ENCODE measurements around a stretch of chr6.

DNA sequence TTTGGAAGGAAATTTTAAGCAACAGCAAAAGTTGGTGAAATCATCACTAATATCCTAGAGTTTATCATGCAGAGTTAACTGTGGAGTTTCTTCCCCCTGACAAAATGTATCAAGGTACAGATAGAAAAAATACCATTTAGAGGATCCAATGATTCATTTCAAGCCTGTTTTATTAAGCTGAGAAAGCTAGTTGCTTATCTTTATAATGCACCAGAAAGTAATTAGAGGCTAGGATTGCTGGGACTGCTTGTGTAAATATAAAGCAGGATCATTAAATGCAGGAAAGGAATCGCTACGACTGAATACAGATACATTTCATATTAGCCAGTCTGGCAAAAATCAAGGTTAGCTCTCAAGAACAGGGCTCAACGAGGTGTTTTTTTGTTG, 916 bp downstream of the UBE2J1 start:
- PRO-cap, result no peak

DNA sequence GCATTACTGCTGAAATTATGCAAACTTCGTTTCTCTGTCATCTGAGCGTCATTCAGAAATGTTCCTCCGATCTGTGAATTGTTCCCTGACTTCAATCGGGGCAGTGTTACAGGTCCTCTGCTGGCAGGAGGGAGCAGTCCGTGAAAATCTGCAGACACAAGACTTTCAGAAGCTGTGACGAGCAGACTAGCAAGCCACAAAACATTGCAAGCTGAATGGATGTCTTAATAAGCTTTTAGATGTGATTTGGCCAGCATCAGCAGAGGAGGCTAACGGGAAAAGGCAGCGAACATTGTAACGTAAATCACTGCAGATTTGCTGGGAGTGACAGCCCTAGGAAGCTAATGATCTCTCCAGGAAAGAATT, 76.1 kb downstream of the LYRM2 start:
- PRO-cap, result no peak

DNA sequence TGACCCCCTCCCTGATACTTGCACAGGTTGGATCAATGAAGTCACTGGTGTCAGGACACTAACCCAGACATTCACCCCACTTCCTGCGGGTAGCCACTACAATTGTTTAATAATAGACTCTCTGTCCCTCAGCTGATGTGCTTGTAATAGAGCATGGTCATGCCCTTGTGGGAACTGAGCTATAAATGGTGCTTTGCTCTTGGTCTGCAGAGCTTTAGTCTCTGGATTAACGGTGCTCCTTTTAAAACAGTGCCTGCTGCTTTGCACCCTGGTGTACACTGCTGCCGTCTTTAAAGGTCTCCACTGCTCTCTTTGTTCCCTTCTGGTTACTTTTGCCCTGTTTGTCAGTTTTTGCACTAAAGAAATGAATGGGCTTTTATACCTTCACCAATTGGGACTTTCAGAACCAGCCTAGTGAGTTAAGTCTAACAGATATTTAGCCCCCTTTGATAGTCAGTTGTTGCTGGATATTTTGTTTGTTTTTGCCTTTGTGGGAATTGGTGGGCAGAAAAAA, 127.2 kb downstream of the BACH2 start:
- PRO-cap, result no peak

DNA sequence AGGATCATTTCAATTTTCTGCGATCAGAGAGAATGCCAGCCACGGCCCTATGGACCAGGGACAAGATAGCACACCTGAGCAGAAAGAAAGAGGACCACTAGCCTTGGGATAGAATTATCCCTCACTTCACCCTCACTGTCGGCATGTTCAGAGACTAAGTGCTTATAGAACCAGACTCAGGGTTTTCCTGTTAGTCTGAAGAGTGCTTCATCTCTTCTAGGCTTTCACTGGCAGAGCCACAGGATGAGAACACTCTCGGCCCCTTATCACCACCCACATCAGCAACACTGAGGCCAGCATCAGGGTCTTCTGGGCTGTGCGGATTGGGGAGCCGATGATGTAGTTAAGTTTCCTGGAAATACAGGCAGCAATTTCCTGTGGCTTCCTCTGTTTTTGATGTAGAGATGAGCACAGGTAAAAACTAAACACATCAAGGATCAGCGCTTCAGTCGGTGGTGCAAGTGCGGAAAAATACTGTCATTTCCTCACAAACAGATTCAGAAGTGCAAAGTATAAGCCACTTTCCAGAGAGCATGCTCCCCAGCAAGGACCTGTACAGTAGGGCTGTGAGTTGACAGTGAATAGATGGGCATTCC, 62.7 kb downstream of the BACH2 start:
- PRO-cap, result no peak

- PRO-cap, result no peak
These were observed 10.8 kb downstream of the BACH2 start for GRCh38 chr6:90285544-90286576.

DNA sequence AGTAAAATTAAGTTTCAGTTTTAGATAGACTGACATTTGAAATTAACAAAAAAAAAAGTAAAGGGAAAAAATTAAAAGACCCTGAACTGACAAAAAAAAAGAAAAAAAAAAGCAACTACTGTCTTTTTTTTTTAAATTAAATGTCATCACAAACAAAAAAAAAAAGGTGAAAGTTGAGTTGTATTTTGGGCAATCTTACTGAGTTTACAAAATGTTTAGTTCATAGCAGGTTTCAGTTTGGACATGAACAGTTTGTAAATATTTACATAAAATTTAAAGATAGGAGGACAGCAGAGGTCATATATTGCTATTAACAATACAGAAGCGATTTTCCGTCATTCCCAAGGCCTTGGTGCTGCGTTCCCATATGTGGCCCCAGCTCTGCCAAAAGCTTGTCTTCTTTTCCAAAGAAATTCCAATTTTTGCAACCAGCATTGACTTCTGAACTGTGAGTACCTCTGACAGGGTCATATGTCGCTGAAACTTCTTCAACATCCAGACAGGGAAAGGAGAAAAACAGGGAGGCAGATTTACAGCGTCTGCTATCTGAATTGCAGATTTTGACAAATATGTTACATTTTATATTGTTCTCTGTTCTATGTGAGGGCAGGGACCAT, 5.1 kb downstream of the BACH2 start:
- PRO-cap, result no peak

DNA sequence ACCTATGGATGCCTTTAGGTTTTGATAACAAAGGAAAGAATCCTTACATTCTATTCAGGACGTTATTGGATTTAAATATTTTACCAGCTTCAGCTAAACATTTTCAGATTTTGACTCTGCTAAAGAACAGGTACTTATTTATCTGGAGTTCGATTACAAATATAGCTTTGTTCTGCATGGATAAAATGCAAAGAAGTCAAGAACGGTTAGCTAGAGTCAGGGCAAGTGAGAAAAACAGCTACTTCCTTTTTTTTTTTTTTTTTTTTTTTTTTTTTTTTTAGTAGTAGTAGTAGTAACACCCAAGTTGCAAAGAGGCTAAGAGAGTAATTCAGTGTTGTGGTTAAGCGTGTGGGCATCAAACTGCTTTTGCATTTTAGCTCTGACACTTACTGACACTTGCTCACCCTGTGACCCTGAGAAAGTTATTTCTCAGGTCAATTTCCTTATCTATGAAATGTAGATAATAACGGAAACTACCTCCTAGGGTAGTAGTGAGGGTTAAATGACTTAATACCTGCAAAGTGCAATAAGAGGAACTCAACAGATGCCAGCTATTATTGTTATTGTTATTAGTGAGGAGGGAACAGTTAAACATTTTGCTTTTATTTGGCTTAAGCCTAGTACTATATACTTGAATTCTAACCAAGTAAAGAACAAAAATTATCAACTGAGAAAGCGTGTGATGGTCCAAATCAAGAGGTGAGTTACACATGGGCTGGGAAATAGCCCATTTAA, 86.6 kb upstream of the BACH2 start:
- PRO-cap, result no peak

DNA sequence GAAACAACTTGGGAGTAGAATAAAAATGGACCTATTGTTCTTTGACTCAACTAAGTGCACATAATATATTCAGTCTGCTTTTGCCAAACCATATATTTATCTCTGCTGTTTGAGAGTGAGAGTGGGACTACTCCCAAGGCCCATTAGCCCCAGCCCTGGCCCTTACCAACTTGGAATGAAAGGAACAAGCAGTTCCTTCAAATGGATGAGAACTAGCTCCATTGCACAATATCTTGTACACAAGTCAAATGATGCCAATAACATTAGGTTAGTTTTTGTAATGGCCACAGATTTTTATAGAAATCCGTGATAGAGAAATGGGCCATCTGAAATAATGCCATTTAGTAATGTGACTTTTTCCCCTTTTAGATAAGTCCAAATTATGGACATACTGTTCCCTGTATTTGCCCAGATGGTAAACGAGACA, 117.0 kb downstream of the MAP3K7 start:
- PRO-cap, result no peak

DNA sequence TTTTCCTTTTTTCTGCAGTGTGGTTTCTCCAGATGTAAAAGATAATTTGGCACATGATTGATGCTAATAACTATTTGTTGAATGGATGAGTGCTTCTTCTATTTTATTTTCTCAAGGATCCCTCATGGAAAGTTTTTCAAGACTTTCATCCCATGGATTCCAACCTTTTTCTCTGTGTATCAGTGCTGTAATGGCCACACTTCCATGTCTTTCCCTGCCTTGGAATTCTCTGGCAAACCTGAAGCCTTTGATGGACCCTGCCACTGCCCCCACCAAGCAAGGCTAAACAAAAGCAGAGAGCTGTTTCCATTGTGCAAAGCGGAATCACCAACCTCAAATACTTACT, 1036.9 kb upstream of the MAP3K7 start:
- PRO-cap, result no peak

DNA sequence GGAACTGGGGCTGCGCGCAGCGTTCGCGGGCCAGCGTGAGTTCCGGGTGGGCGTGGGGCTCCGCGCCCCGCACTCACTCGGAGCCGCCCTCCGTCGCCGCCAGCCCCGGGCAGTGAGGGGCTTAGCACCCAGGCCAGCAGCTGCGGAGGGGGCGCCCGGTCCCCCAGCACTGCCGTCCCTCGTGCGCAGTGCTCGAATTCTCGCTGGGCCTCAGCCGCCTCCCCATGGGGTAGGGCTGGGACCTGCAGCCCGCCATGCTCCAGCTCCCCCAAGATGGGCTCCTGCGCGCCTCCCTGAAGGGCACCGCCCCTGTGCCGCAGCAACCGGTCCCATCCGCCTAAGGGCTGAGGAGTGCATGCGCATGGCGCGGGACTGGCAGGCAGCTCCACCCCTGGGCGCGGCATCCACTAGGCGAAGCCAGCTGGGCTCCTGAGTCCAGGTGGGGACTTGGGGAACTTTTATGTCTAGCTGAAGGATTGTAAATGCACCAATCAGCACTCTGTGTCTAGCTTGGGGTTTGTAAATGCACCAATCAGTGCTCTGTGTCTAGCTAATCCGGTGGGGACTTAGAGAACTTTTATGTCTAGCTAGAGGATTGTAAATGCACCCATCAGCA, 695.7 kb downstream of the EPHA7 start:
- PRO-cap, result no peak

GRCh38 chr6:93419710-93420438, 515 bp upstream of the EPHA7 start:
- PRO-cap, result bidirectional peak, plus-strand start at chr6:93419821, minus-strand start at chr6:93419559

DNA sequence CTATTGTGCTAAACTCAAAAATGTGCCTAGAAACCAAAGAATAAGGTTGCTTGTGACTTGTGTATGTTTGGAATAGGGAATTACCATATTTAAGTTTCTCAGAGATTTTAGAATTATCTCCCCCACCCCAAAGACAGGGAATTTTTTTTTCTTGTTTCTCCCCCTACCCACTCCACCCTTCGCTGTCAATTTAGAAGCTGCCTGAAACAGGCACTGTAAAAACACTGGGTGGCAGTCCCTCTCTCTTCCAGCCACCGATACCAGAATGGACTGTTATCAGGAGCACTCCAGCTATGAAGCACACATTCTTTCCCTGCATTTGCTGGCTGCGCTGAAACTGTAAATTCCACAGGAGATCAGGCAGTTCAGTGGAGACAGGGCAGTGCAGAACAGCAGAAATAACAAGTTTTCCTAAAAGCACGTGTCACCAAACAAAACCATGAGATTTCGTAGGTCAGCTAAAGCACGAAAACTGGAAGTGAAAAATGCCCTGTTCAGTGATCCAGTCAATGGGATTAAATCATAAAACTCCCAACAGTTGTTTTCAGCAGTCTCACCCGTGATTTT, 359.7 kb upstream of the EPHA7 start:
- PRO-cap, result no peak

GRCh38 chr6:95551766-95552270, 25.5 kb upstream of the MANEA start:
- PRO-cap, result no peak

DNA sequence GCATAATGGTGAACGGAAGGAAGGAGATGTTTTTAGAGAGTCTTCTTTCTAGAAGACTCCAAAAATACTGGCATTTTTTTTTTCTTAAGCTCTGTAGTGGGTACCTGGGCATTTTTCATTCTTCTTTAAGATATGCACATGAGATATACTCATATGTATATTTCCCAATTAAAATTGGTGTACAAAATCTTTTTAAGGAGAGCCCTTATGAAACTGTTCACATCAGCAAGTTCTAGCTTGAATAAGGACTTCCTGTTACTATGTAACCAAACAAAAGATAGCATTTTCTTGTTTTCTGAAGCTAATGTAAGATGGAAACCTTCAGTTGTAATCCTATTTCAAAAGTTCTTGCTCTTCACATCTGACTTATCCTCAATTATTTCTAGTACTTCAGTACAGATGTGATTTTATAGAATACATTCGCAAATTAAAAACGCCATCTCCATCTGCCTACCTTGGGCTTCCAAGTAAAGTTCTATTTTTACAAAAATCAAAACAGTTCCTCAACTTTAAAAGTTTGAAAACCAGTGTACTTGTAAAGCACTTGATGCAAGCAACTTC, 616 bp upstream of the MANEA start:
- PRO-cap, result no peak

DNA sequence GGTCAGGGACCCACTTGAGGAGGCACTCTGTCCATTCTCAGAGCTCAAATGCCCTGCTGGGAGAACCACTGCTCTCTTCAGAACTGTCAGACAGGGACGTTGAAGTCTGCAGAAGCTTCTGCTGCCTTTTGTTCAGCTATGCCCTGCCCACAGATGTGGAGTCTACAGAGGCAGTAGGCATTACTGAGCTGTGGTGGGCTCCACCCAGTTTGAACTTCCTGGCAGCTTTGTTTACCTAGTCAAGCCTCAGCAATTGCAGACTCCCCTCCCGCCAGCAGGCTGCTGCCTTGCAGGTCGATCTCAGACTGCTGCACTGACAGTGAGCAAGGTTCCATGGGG, 21.9 kb upstream of the UFL1 start:
- PRO-cap, result no peak

- PRO-cap, result no peak
These were observed 1.3 kb upstream of the UFL1 start for GRCh38 chr6:96520073-96520933.

GRCh38 chr6:96578076-96578386, 15.1 kb downstream of the FHL5 start:
- PRO-cap, result no peak

GRCh38 chr6:96836668-96836834, 726 bp downstream of the GPR63 start:
- PRO-cap, result no peak

GRCh38 chr6:96925106-96925380, 515 bp downstream of the KLHL32 start:
- PRO-cap, result no peak

DNA sequence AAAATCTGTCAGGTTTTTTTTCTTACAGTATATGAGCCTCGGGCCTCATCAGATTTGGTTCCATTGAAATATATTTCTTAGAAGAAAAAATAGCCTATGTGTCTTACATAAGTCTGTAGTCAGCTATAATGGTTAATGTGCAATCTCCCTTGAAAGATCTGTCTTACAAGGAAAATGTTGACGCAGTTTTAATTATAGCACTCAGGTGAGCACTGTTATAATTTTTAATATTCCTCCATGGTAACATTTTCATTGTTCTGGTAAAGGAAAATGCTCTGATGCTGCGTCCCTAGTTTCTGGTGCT, 178.5 kb downstream of the MMS22L start:
- PRO-cap, result no peak

Data from Metastatic Lung Carcinoma in the Adrenal Gland (tissue), 1 donor.